HT1080 (cell line): ENCODE measurements around a stretch of chr11.

DNA sequence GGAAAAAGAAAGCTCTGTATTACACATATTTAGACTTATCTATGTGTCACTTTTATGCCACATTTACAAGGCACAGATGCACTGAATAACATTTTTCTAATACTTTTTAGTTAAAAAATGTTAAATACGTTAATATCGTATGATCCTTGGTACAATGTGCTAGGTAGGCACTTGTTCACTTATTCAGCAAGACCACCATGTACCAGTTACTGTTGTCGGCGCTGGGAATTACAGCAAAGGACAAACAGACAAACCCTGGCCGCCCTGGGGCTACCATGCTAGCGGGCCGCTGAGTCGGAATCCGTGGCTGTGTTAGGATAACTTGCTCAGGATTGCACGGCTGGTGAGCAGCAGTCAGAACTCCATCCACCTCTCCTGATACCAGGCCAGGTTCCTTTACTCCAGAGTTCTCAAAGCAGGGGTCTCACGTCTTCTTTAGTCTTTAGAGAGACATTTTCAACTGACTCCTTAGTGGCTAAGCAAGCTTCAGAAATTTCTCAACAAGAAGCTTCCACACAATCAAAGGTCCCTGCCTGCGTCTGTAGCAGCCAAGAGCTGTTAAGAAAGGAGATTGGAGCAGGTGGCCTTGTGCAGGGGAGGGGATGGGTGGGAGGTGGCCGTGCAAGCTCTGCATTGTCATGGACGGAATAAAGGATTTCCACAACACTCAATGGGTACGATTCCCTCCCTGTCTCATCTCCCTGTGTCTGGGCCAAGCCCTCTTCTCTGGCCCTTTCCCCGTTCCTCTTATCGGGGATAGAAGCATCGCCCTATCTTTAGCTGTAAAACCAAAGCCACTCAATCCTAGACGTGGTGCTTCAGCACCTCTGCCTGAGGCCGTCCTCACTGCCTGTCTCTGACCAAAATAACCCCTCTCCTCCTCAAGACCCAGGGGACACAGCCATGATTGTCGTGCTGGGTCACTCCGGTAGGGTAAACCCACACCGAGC is 39.8 kb upstream of the NNMT start:
RAMPAGE:
- cytosol, long total RNA: no peak
- long total RNA: no peak
- nucleus, long total RNA: no peak

DNA sequence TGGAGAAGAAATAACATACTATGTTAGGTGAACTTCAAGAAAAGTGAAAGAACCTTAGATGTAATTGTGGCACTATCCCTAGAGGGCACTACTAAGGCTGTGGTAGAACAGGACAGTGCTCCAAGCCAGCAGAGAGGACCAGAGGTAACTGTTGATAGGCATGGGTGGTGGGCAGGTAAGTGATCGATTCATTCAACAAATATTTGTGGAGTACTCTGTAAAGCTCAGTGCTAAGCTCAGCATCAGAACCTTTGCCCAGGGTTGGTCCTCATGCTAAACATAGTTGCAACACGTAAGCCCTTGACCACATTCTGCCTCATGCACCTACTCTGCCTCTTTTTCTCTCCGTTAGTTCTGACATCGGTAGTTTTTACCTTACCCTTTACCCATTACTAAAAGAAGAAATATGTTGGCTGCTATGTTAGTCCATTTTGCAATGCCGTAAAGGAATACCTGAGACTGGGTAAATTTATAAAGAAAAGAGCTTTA is 18.5 kb upstream of the NNMT start:
RAMPAGE:
- cytosol, long total RNA: no peak
- long total RNA: no peak
- nucleus, long total RNA: no peak

GRCh38 chr11:115502204-115502919 is 1.9 kb downstream of the CADM1 start:
RAMPAGE:
- cytosol, long total RNA: no peak
- long total RNA: no peak
- nucleus, long total RNA: no peak

DNA sequence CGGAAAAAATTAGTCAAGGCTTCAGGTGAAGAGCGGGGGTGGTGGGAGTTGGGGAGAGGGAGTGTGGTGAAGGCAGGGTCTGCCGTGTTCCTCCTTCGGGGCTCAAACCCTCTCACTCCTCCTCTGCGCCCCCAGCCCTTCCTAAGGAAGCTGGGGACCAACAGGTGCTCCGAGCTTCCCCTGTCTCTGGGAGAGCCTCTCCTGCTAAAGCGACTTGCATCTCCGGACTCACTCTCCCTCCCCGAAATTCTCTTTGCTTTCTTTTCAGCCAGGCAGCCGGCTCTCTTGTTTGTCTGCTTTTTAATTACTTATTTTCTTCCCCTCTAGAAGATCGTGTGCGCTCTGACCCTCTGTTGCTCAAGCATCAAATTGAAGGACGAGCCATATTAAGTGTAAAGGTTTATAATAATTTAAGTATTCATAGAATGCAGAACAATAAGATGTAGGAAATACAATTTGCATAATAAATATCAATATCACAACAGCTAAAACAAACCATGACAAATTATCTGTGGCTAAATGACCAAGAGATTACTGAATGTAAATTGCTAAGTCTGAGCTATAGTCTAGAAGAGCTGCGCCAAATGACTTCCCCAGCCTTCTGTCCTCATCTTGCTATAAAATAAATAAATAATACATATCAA is 1.2 kb upstream of the CADM1 start:
RAMPAGE:
- cytosol, long total RNA: no peak
- long total RNA: no peak
- nucleus, long total RNA: no peak

GRCh38 chr11:115645671-115646350 is 141.6 kb upstream of the CADM1 start:
RAMPAGE:
- cytosol, long total RNA: no peak
- long total RNA: no peak
- nucleus, long total RNA: no peak

DNA sequence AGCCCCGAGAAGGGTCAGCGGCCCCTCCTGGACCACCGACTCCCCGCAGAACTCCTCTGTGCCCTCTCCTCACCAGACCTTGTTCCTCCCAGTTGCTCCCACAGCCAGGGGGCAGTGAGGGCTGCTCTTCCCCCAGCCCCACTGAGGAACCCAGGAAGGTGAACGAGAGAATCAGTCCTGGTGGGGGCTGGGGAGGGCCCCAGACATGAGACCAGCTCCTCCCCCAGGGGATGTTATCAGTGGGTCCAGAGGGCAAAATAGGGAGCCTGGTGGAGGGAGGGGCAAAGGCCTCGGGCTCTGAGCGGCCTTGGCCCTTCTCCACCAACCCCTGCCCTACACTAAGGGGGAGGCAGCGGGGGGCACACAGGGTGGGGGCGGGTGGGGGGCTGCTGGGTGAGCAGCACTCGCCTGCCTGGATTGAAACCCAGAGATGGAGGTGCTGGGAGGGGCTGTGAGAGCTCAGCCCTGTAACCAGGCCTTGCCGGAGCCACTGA is 732 bp upstream of the APOC3 start:
RAMPAGE:
- cytosol, long total RNA: no peak
- long total RNA: no peak
- nucleus, long total RNA: no peak

GRCh38 chr11:116835103-116835691 is 2.2 kb downstream of the APOA1 start:
RAMPAGE:
- cytosol, long total RNA: no peak
- long total RNA: no peak
- nucleus, long total RNA: no peak

GRCh38 chr11:116853272-116854317 is 16.2 kb upstream of the APOA1 start:
RAMPAGE:
- cytosol, long total RNA: no peak
- long total RNA: no peak
- nucleus, long total RNA: no peak

DNA sequence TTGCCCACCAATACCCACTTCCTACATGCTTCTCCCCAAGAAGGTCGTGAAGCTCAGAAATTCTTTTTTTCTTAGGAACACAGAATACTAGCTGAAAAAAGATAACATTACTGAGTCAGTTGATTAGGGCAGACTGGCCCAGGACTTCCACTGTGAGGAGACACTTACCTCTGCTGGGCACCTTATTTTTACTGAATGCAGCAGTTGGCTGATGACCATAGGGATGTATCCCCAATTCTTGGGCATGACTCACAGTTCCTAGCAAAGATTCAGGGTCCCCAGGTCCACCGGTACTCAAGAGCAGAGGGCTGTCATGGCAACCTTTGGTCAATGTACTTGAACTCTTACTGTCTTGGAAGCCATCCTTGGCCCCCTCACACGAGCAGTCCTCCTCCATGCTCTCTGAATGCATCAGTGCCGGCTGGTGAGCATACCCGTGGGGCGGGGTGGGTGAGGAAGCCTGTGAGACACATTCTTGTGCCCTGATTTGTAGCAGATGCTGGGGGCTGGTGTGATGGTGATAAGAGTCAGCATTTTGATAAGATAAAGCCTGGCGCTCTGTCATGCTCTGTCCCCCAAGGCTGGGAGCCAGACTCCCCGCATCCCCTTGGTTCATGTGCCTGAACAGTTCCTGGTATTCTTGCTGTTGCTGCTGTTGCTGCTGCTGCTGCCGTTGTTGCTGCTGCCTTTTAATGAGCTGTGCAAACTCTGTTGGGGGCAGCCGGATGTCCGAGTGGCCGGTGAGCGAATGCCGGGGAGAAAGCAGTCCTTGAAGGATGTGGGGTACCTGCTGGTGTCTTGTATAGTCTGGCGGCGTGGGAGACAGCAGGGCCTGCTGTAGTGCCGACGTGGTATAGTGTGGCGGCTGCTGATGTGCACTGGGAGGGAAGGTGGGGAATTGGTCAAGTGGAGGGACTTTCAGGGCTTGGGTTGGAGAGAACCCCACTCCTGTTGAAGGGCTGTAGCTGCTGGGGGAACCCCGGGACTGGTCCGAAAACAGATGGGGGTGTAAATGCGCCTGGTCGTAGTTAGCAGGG is 20.5 kb upstream of the APOA1 start:
RAMPAGE:
- cytosol, long total RNA: no peak
- long total RNA: no peak
- nucleus, long total RNA: no peak

DNA sequence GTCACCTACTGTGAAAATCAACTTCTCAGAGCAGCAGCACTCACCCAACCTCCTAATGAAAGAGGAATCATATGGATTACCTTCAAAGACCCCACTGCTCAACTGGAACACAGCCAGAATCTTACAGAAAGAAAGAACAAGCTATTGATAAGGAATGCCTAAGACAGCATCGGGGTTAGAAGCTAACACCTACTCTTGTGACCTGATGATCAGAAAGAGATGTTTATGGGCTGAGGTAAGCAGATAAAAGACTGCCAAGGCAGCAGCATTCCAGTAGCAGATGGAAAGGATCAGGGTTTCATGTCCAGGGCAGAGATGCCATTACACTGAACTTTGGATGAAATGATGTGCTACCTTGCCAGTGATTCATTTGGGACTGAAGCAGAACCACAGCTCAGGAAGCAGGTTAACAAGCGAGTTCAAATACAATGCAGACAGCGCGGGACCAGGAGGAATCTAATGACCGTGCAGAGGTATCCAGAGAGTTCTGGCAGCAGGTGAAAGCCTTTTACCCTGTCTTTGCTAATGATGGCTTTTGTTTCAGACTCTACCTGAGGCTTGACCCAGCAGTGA is 27.1 kb upstream of the APOA1 start:
RAMPAGE:
- cytosol, long total RNA: no peak
- long total RNA: no peak
- nucleus, long total RNA: no peak

DNA sequence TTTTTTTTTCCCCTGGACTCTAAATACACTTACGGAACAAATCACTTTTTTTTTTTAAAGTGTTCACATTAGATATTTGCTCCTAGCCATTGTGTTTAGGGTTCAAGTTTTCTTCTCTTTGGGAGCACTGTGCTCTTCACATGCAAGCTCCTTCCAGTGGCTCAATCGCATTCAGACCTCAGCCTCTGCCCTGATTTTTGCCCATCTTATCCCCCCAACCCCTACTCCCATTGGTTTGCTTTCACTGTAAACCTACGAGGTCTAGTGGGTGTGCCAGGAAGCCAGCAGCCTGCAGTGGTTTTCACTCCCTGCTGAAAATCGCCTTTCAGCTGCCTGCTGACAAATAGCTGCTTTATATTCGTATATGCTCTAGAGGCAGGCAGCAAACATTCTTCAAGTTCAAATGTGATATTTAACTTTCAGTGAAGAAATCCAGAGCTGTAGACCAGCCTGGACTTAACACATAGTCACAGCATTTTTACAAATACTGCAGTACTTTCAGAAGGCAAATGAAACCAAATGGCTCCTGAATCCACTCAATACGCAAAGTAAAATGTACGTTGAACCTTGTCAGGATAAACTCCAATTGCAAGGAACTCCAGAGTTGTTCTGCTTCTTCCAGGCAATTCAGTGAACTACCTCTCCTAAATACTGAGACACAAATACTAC is 92.8 kb upstream of the APOA1 start:
RAMPAGE:
- cytosol, long total RNA: no peak
- long total RNA: no peak
- nucleus, long total RNA: no peak

GRCh38 chr11:117022802-117023592 is 75.2 kb downstream of the SIK3 start:
RAMPAGE:
- cytosol, long total RNA: no peak
- long total RNA: no peak
- nucleus, long total RNA: no peak

GRCh38 chr11:117079614-117080412 is 18.4 kb downstream of the SIK3 start:
RAMPAGE:
- cytosol, long total RNA: no peak
- long total RNA: no peak
- nucleus, long total RNA: no peak

RAMPAGE:
- cytosol, long total RNA: no peak
- long total RNA: no peak
- nucleus, long total RNA: no peak
Measured at GRCh38 chr11:117094578-117095410, 3.4 kb downstream of the SIK3 start.

DNA sequence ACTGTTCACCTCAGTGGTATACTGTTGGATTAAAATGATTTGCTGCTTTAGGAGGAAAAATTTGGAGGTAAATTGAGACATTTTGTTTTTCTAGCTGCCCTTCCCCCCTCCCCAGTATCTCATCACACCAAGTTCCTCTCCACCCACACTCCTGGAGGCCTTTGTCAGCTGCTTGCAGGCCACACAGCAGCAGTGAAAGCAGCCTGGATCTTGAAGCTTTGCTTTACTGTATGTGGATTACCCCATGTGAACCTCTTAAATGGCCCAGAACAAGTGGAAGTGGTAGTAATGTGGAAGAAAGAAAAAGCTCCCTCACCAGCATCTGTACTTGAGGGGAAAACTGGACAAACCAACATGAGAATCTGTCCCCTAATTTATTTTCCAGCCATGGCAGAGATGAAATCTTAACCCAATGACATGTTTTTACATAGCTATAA is 6.7 kb upstream of the SIDT2 start:
RAMPAGE:
- cytosol, long total RNA: no peak
- long total RNA: no peak
- nucleus, long total RNA: no peak

RAMPAGE:
- cytosol, long total RNA: no peak
- long total RNA: no peak
- nucleus, long total RNA: no peak
Measured at GRCh38 chr11:117188606-117189439, 10.3 kb downstream of the SIDT2 start.

GRCh38 chr11:117202676-117203732 is 3.8 kb downstream of the TAGLN start:
RAMPAGE:
- cytosol, long total RNA: no peak
- long total RNA: no peak
- nucleus, long total RNA: no peak

RAMPAGE:
- cytosol, long total RNA: no peak
- long total RNA: no peak
- nucleus, long total RNA: no peak
Measured at GRCh38 chr11:117206661-117207349, 7.6 kb downstream of the TAGLN start.

GRCh38 chr11:117218967-117219469 is 12.9 kb downstream of the PCSK7 start:
RAMPAGE:
- cytosol, long total RNA: no peak
- long total RNA: no peak
- nucleus, long total RNA: no peak

DNA sequence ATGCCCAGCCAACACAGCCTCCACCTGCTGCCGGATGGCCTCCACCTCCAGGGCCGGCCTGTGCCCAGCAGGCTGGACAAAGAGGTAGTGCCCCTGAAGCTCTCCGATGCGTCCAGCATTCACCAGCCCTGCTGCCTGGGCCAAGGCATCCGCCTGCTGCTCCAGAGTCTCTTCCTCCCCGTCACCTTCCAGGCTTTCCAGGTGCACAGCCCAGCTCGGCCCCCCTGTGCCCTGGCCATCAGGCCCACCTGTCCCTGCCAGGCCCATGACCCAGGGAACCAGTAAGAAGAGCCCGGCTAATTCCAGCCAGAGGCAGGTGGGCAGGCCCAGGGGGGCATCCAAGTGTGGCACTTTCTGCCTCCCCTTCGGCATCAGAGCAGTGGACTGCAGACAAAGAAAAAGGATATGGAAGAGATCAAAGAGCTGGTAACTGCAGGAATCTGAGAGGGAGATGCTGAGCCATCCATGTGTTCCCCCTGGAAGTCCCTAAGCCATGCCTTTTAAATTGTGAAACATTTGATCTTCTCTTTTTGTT is 2.3 kb downstream of the PCSK7 start:
RAMPAGE:
- cytosol, long total RNA: no peak
- long total RNA: no peak
- nucleus, long total RNA: no peak